Lung (tissue), 4 donors: ENCODE measurements around a stretch of chr3.

DNA sequence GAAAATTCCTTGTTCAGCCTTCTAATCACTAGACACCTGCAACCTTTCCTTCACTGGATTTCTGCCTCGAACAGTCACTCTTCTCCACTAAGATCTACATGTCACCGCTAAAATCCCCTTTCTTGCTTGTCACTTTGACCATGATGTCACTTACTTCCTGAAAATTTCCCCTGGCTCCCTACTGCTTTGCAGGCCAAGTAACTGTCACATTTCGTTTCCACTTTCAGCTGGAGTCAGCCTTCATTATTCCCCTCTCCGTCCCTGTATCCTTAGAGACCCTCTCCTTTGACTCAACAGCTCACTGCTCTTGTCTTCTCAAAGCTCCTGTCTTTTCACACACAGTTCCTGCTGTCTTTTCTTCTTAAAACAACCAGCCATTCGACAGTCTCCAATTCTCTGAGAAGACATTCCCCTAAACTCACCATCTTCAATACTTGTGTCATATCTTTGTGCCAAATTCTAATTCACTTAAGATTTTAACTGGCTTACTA lies 15.9 kb downstream of the CHL1 start:
- PRO-cap = no peak
- RAMPAGE, long total RNA = no peak
- RRBS = no CpG with 5 or more reads among the region's 5 CpGs

- PRO-cap = no peak
- RAMPAGE, long total RNA = no peak
Observed at GRCh38 chr3:1885262-1885682, 213.4 kb upstream of the CNTN4 start.

DNA sequence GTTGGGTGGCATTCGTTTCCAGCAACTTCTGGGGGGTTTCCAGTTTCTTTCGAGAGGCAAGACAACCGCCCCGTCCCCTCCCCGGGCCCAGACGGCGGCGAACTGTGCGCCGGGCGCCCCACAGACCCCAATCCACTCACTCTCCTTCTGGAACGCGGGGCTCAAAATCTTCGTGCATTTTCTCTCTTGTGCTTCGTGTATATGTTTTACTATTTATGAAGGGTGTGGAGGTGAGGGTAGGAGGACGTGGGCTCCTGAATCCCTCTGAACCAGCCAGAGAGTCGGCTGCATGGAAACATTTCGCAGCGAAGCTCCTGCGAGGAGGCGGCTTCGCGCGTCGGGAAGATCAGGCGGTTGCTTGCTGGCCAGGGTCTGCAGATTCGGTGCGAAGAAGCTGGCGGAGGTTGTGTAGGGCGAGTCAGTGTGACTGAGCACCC lies 1.0 kb downstream of the CNTN4 start:
- PRO-cap = no peak
- RAMPAGE, long total RNA = no peak
- RRBS = no CpG with 5 or more reads among the region's 30 CpGs

- PRO-cap = no peak
- RAMPAGE, long total RNA = no peak
- RRBS = no CpG with 5 or more reads among the region's 1 CpG
Observed at GRCh38 chr3:2222080-2222641, 123.5 kb downstream of the CNTN4 start.

DNA sequence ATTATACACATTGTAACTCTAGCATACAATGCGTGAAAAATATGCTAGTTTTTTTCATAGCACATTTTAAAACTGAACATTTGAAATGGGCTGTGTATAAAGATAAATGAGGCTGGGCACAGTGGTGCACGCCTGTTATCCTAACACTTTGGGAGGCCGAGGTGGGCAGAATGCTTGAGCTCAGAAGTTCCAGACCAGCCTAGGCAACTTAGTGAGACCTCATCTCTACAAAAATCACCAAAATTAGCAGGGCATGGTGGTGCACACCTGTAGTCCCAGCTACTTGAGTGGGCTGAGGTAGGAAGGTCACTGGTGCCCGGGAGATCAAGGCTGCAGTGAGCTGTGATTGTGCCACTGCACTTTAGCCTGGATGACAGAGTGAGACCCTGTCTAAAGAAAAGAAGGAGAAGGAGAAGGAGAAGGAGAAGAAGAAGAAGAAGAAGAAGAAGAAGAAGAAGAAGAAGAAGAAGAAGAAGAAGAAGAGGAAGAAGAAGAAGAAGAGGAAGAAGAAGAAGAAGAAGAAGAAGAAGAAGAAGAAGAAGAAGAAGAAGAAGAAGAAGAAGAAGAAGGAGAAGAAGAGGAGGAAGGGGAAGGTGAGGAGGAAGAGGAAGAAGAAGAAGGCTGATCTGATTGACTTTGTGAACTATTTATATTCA lies 188.7 kb downstream of the CNTN4 start:
- PRO-cap = no peak
- RAMPAGE, long total RNA = no peak
- RRBS = no CpG with 5 or more reads among the region's 4 CpGs

DNA sequence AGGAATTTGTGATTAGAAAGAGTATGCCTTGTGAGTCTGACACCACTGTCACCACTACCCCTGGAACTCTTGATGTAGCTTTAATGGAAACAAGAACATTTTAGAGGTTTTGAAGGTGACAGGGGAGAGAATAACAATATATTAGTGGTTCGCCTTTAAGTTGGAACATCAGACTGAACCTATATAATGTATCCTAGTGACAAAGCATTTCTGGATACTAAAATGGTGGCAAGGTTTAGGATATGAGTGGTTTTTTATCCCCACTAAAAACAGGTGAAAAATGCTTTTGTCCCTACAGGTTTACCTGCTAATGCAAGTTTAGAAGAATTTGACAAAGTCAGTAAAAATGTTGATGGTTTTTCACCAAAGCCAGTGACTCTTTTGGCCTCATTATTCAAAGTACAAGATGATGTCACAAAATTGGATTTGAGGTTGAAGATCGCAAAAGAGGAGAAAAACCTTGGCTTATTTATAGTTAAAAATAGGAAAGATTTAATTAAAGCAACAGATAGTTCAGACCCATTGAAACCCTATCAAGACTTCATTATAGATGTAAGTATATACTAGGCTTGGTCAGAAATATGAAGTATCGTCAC lies 20.5 kb downstream of the TRNT1 start:
- PRO-cap = no peak
- RAMPAGE, long total RNA = no peak
- RRBS = no CpG with 5 or more reads among the region's 3 CpGs

DNA sequence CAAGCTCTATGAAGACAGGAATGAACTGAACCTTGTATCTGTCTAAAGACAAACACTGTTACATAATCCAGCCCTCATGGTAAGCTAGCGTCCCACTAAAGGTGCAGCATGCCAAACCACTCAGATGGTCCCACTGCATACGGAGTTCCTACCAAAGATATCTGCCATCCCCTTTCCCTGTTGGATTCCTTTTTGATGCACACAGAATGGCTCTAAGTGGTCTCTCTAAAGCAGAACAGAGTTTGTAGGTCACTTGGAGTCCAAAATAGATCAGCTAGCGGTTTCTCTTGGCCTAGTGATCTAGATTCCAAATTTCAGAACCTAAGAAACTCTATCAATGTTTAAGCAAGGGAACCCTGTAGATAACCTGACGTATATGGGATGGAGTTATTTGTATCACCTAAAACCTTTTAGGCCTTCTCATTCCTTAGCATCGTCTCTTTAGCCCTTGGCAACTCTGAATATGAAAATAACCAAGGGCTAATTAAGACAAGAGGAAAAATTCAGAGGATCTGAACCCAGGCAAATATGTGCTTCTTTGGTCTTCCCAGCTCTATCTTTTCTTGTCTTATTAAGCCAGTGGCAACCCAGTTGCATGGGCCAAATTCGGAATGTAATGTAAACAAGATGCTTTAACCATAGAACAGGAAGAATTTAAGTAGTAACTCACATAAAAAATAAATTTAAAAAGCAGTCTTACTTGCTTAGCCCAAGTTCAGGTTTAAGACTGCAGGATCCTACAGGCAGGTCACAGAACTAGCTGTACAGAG lies 16.4 kb downstream of the CRBN start:
- PRO-cap = no peak
- RAMPAGE, long total RNA = no peak
- RRBS = no CpG with 5 or more reads among the region's 6 CpGs

GRCh38 chr3:3191861-3192259 lies 12.4 kb upstream of the CRBN start:
- PRO-cap = no peak
- RAMPAGE, long total RNA = no peak
- RRBS = no CpG with 5 or more reads among the region's 2 CpGs

GRCh38 chr3:3800681-3801010 lies 1.4 kb downstream of the LRRN1 start:
- PRO-cap = no peak
- RAMPAGE, long total RNA = no peak
- RRBS = no CpG with 5 or more reads among the region's 25 CpGs

- PRO-cap = no peak
- RAMPAGE, long total RNA = no peak
- RRBS = 4% methylated on average over 13 of the region's 32 CpGs
Observed at GRCh38 chr3:3801011-3801886, 2.0 kb downstream of the LRRN1 start.

DNA sequence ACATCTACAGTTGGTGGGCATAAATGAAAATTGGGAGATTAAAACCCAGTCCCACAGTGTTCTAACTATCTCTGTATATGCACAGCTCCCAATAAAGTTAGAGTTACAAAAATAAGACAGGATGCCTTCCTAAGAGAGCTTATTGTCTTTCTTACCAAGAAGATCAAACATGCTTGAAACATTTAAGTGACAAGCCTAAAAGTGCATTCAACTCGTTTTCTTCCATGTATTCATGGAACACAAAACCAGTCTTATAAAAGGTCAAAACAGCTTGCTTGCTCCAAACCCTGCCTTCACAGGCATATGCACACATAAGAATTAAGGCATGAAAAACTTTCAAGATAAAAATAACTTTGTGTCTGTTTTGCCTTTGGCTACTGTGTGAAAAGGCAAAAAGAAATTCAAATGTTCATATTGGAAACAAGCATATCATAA lies 3.3 kb downstream of the SETMAR start:
- PRO-cap = no peak
- RAMPAGE, long total RNA = no peak
- RRBS = no CpG with 5 or more reads among the region's 1 CpG

DNA sequence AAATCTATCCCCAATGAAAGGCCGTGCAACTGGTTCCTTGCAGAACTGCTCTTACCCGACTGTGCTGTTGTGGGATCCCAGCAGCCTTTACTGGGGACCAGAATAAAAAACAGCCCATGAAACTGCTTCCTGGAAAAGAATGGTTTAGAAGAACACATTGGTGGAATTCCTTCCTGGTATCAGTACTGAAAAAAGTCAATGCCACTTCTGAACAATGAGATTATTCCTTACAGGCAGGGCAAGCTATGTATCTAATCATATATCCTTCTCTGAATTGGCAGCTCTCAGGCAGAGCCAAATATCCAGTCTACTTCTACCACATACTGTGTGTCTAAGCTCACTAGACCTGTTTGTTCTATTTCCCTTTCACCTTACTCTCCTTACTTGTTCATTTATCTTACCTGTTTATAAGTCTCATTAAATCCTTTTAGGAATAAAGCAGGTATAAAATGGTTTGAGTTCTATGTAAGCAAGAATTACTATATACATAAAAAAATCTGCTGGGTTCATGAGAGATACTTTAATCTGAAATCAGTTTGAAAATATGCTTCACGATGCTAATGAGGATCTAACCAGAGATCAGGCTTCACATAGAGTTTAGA lies 8.3 kb downstream of the SETMAR start:
- PRO-cap = no peak
- RAMPAGE, long total RNA = no peak
- RRBS = no CpG with 5 or more reads among the region's 3 CpGs

DNA sequence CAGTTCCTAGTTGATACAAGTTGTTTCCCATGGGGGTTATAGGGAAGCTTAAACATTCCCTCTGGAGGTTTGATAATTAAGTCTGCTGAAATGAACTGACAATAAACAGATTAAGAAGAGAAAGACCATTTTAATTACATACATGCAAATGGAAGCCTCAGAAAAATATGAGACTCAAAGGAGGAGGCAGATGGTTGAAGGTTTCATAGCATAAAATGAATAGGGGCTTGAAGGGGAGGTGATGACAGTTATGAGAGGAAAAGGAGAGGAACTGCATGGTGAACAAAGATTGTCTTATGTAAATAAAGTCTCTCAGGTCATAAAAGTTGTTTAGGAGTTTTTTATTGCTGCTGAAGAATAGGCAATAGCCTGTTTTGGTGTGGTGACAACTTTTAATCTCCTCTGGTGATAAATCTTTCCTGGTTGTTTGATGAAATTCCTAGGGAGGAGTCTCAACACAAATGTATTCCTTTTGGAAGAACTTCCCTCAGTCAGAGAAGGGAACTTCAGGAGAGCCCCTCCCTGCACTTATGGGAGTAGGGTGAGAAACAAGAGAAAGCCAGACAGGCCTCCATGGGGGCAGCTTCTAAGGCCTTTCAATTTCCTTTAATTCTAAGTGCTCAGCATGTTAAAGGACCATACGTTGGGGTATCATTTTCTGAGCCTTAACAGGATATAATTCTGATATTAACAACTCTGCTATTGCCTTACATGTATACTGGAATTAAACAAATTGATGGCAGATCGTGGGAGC lies 17.3 kb downstream of the SETMAR start:
- PRO-cap = no peak
- RAMPAGE, long total RNA = no peak
- RRBS = no CpG with 5 or more reads among the region's 2 CpGs

GRCh38 chr3:4723245-4723444 lies 230.0 kb downstream of the ITPR1 start:
- PRO-cap = no peak
- RAMPAGE, long total RNA = no peak
- RRBS = no CpG with 5 or more reads among the region's 4 CpGs

DNA sequence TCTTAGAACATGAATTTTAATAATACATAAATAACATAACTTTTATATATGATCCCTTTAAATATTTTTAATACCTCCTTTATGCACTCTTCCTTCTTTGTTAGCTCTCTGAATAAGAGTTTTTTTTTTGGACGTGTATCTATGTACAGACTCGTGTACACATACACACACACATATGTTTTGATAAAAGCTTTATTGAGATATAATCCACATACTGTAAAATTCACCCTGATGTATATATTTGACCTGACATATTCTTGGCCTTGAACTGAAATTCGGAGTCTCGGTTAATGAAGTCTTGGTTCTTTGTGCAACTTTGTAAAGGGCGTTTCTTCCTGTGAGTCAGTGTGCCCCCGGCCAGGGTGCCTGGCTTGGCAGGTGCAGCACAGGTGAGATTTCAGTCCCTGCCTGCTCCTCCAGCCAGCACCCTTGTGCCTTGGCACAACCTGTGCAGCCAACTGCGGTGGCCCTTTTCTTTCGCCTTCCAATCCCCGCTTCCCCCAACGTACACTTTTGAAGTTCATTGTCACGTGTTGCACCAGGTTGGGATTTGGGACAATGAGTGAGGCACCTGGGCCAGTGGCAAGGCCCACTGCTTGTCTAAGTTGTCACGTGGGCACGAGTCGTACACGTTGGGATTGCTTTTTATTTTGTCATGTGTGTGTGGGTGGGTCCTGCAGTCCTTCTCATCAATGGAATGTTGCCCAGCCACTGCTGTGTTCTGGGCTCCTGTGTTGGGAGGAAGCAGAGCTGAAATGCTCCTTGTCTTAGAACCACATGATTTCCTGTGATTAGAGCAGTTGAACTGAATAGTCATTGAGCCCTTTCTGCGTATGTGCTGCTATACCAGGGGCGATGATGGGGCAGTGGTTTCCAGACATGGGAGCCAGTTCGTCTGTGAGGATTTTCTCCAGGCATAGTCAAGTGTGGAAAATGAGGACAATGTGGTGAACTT lies 242.9 kb upstream of the BHLHE40 start:
- PRO-cap = no peak
- RAMPAGE, long total RNA = no peak
- RRBS = no CpG with 5 or more reads among the region's 18 CpGs

- PRO-cap = no peak
- RAMPAGE, long total RNA = no peak
- RRBS = no CpG with 5 or more reads among the region's 6 CpGs
Observed at GRCh38 chr3:4739306-4740061, 239.8 kb upstream of the BHLHE40 start.

GRCh38 chr3:4776954-4777775 lies 202.1 kb upstream of the BHLHE40 start:
- PRO-cap = no peak
- RAMPAGE, long total RNA = no peak
- RRBS = no CpG with 5 or more reads among the region's 8 CpGs

GRCh38 chr3:4824685-4825519 lies 154.3 kb upstream of the BHLHE40 start:
- PRO-cap = no peak
- RAMPAGE, long total RNA = no peak
- RRBS = no CpG with 5 or more reads among the region's 10 CpGs

GRCh38 chr3:4847656-4848816 lies 131.2 kb upstream of the BHLHE40 start:
- PRO-cap = no peak
- RAMPAGE, long total RNA = no peak
- RRBS = 89% methylated on average over 2 of the region's 11 CpGs

GRCh38 chr3:4978724-4979051 lies 549 bp upstream of the BHLHE40 start:
- PRO-cap = bidirectional peak, plus-strand start at chr3:4978781, minus-strand start at chr3:4978688
- RAMPAGE, long total RNA = no peak
- RRBS = 2% methylated on average over 3 of the region's 23 CpGs